M059J (cell line): ENCODE measurements around the genes H3C2, H2AC4, H3C3 and H4C3.

DNA sequence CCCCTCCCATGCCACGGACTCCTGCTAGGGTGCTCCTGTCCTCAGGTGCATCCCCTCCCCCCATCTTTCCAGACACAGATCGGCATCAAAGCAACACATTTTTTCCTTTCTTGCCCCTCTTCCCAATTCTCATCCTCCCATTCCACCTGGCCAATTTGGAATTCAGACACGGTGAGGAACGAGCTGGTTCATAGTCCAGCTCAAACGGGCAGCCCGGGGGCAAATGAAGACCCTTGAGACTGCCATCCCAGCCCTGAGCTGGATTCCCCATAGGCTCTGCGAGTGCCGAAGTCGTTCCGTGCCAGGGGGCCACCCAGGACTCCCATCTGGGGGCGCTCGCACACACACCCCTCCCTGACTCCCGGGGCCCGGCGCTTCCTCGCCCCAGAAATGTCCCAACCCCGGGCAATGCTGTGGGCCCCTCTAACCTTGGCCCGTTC is 25.6 kb downstream of the RIPOR2 start:
- RAMPAGE, long total RNA, result no peak

GRCh38 chr6:24937726-24938146 is 2.0 kb upstream of the RIPOR2 start:
- RAMPAGE, long total RNA, result no peak

DNA sequence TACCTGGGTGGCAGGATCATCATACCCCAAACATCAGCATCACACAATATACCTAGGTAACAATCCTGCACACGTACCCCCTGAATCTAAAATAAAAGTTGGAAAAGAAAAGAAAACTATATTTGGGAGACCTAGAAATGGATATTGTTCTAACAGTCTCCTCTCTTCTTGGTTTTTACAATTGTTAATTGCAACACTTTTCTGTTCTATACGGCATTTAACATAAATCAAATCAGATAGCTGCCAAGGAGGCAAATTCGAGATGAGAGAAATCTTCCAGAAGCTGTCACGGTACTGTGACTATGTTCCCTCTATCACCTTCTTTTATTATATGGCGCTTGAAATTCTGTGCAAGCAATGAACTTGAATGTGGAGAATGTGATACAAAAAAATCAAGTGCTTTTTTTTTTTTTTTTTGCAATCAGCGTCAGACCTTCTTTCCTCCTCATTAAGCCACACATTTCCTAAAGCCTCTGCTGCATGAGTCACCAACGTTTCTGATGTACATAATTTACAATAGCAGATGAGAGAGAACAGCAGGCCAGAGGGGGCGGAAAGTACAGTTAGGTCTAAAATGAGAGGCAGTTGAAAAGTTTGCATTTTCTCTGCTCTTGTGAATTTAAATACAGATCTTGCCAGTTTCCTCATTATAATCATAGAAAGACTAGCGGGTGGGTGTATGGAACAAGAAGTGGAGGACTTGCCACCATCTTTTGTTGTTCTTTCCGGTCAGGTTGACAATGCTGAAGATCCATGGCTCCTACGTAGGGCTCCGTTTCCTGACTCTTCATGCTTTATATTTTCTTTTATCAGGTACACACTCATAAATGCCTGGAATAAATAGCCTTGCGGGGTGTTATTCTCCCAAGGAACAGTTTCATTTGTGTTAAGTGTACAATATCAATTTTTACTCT is 114.6 kb upstream of the RIPOR2 start:
- RAMPAGE, long total RNA, result no peak

DNA sequence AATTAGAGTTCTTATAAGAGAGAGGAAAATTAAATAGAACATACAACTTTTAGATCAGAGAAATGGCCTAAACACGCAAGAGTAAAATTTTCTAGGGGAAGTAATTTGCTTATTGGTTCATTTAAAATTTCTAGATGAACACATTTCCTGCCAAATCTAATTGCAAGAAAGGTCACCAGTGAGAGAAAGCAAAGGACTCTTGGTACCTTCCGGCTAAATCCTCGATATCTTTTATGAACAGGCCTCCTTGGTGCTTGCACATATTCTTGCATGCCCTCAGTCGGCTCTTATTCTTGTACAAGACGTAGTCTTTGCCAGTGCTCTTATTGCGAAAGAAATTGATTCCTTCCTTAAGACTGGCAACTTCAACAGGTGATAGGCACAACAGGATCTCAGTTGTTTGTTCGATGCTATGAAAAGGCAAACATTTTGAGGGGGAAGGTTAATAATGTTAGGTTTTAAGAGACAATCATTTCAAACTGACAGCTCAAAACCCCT is 141.7 kb upstream of the CARMIL1 start:
- RAMPAGE, long total RNA, result no peak

DNA sequence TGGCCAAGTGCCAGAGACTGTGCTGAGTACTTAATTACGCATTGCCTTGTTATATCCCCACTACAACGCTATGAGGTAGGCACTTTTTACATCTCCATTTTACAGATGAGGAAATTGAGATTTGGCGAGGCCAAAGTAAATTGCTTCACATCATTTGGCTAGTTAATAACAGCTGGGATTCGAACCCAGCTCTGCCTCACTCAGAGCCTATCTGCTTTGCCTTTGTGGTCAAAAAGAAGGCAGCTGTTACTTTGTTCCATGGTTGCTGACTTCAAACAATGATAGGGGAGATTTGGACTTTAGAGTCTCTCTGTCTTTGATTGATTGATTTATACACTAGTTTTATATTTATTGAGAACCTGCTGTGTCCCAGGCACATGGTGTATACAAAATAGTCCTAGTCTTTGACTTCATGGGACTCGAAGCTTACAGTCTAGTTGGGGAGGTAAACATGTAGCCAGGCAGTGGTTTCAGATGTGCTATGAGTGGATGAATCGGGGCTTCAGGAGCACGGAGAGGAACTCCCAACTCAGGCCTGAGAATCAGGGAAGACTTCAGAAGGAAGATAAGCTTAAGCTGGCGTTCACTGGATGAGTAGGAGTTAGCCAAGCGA is 8.5 kb downstream of the CARMIL1 start:
- RAMPAGE, long total RNA, result no peak

- RAMPAGE, long total RNA, result no peak
Observed at GRCh38 chr6:25440043-25440410, 160.9 kb downstream of the CARMIL1 start.

DNA sequence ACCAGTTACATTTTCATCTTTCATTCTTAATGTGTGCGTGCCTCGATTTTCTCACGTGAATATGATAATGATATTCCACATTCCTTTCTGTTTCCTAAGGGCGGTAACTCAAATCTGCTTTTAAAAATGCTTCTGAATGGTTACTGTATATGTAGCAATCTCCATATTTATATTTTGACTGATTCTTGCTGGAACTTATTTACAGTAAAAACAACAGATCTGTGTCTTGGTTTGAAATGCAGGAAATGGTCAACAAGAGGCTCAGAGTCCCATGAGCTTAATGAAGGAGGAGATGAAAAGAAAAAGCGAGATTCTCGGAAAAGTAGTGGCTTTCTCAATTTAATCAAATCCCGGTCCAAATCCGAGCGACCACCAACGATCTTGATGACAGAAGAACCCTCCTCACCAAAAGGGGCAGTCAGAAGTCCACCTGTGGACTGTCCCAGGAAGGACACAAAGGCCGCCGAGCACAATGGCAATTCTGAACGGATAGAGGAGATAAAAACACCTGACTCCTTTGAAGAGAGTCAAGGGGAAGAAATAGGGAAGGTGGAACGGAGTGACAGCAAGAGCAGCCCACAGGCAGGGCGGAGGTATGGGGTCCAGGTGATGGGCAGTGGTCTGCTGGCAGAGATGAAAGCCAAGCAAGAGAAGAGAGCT is 51.8 kb upstream of the SCGN start:
- RAMPAGE, long total RNA, result no peak

- RAMPAGE, long total RNA, result no peak
Observed at GRCh38 chr6:25757977-25758345, 3.4 kb downstream of the SLC17A4 start.

GRCh38 chr6:25913699-25914116 is 16.8 kb downstream of the SLC17A2 start:
- RAMPAGE, long total RNA, result no peak

DNA sequence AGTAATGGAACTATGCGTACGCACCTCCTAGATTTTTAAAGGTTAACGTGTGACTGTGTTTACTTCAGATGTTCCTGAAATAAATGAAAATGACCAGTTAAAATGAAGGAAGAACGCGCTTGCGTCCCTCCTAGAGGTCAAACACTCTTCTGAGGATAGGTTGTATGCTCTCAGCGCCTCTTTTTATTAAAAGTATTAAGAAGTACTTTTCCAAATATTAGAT is 24.6 kb downstream of the H1-1 start:
- RAMPAGE, long total RNA, result no peak

- RAMPAGE, long total RNA, result start-site peak on the minus strand at chr6:26032096-26032103, 2,174 and 404 reads in 2 replicates
Observed at GRCh38 chr6:26031146-26032162, at the start of gene H3C2. H3C2 (minus strand) TSS chr6:26032099.

DNA sequence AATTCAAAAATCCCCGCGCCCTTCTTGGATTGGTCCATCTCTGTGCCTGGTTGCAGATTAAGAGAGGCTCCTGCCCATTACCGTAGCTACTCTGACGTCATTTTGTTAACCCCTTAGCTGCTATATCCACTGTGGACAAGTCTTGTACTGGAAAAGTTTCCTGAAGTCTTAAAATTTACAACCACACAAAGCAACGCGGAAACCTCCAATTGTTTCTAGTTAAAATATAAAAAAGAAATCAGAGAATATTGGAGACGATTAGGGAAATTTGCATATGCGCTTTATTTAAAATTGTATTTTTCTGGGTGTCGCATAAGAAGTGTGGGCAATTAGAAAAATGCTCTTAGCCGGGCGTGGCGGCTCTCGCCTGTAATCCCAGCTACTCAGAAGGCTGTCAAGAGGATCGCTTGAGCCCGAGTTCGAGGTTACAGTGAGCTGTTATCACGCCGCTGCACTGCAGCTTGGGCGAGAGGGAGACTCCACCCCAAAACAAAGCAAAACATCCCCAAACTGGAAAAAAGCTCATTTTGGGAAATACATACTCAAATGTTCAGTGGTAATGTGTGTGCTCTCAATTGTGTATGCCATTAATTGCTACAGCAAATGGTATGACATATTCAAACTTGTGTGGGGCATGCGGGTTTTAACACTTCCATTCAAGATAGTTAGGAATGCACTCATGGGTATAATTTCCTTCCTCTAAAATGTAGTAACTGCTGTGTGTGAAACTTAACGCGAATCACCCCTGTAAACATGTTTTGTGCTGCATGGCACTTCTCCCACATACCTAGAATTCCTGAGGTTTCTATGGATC is 471 bp upstream of the H3C2 start:
- RAMPAGE, long total RNA, result no peak

DNA sequence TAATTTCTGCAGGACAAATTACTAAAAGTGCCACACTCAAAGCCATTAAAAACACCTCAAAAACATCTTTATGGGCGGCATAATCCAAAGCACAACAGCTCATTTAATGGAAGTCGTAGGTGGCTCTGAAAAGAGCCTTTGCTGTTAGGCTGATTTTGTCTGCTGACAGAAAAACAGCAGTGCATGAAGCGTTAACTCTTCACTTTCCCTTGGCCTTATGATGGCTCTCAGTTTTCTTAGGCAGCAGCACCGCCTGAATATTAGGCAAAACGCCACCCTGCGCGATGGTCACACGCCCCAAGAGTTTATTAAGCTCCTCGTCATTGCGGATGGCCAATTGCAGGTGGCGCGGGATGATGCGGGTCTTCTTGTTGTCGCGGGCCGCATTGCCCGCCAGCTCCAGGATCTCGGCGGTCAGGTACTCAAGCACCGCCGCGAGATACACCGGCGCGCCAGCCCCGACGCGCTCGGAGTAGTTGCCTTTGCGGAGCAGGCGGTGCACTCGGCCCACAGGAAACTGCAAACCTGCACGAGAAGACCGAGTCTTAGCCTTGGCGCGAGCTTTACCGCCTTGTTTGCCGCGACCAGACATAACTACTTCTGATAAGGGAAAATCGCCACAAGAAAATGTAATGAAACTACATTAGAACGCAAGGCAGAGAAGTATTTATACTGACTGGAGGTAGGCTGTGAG is at the start of gene H2AC4:
TSS of gene H2AC4 (minus strand) at position 642 of the 694 bp plus-strand sequence.
- RAMPAGE, long total RNA, result no peak

DNA sequence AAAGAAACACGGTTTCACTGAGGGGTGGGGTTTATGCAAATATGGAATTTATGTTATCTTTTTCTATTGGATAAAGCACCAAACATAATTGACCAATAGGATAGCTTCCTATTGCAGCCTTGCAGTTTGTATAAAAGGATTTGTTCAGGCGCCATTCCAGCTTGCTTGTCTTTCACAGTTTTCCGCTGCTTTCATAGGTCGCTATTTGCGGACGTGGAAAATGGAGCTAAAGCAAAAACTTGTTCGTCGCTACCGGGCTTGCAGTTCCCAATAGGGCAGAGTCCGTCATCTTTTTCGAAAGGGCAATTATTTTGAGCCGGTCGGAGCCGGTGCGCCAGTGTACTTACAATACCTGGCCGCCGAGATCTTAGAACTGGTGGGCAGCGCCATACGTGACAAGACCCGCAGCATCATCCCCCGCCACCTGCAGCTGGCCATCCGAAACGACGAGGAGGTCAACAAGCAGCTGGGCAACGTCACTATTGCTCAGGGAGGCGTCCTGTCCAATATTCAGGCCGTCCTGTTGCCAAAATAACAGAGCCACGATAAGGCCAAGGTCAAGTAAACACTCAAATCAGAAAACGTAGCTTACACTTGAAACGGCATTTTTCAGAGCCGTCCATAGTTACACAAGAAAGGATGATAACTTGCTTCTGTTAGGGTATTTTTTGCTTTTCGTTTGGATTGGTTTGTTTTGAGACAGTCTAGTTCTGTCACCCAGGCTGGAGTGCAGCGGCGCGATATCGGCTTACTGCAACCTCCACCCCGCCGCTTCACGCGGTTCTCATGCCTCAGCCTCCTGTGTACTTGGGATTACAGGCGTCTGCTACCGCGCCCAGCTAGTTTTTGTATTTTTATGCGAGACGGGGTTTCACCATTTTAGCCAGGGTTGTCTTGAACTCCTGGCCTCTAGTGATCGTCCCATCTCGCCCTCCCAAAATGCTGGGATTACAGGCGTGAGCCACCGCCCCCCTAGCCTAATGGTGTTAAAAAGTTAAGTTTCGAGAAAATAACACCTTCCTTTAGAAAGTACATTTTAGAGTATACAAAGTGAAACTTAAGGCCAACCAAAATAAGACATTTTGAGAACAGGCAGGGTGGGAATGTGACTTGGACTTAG is 640 bp upstream of the H2BC3 start:
- RAMPAGE, long total RNA, result no peak

DNA sequence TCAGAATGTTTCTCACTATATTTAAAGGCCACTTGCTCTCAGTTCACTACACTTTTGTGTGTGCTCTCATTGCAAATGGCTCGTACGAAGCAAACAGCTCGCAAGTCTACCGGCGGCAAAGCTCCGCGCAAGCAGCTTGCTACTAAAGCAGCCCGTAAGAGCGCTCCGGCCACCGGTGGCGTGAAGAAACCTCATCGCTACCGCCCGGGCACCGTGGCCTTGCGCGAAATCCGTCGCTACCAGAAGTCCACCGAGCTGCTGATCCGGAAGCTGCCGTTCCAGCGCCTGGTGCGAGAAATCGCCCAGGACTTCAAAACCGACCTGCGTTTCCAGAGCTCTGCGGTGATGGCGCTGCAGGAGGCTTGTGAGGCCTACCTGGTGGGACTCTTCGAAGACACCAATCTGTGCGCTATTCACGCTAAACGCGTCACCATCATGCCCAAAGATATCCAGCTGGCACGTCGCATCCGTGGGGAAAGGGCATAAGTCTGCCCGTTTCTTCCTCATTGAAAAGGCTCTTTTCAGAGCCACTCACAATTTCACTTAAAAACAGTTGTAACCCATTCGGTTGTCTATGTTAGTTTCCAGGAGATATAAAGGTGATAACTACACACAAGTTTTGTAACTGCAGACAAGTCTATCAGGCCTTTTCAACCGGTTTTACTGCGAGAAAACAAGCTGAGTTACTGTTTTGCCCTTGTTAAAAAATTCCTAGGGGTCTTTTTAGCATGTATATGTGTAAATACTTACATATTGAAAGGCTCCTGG is at the start of gene H3C3:
TSS of gene H3C3 (plus strand) at position 49 of the 768 bp plus-strand sequence.
- RAMPAGE, long total RNA, result no peak

DNA sequence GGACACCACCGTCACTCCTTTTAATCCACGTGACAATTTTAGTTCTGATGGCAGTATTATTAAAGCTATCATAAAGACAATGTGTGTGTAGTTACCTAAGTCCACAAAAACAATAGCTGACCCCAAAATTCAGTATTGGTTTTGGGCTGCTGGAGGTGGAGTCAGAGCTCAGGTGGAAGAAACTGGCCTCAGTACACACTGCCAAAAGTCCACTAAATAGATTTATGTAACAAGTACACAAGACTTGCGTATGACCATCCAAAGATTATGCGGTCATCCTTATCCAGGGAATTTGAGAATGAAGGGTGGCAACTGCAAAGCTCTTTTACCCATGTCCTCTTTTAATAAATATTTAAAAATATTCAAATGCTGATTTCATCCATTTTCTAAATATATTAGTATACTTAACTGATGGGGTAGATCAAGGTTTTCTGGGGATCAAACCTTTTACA is 946 bp downstream of the H3C3 start:
- RAMPAGE, long total RNA, result no peak

DNA sequence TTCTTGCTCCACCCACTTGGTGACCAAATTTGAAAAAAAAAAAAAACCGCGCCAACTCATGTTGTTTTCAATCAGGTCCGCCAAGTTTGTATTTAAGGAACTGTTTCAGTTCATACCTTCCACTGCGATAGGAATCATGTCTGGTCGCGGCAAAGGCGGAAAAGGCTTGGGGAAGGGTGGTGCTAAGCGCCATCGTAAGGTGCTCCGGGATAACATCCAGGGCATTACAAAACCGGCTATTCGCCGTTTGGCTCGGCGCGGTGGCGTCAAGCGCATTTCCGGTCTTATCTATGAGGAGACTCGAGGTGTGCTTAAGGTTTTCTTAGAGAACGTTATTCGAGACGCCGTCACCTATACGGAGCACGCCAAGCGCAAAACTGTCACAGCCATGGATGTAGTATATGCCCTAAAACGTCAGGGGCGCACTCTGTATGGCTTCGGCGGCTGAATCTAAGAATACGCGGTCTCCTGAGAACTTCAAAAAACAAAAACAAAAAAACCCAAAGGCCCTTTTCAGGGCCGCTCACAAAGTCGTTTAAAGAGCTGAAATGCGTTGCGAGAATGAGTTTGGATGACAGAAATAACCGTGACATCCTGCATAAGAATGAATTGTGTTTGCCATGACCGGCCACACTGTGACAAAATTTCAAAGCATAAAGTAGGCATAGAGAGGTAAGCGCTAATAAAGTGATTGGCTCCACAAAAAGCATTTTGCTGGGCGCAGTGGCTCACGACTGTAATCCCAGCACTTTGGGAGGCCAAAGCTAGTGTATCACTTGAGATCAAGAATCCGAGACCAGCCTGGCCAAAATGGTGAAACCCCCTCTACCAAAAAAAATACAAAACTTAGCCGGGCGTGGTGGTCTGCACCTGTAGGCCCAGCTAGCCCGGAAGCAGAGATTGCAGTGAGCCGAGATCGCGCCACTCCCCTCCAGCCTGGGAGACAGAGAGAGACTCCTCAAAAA is at the start of gene H4C3:
TSS of gene H4C3 (plus strand) at position 122 of the 965 bp plus-strand sequence.
- RAMPAGE, long total RNA, result no peak

DNA sequence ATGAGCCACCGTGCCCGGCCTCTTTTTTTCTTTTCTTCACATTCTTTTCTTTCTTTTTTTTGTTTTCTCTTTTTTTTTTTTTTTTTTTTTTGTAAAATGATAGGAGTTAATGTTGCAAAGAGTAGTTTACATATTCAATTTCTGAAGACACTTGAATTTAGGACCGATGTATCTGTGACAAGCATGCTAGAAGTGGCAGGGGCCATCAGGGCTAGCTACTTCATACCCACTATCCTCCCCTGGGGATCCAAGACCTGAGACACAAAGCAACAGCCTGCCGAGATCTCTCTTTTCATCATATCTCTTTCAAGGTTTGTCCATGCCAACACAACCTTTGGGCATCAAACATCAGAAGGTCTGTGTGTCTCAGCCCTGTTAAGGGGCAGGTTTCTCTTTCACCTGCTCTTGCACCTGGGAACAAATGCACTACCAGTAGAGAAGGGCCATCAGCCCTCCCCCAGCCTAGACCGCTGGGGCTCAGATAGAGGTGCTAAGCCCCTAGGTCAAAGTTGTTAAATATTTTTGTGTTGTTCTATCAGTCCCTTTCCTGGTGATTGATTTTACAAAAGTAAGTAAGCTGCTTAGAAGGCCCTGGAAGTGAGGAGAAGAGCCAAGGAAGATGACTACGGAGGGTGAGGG is 9.2 kb downstream of the H2BC5 start:
- RAMPAGE, long total RNA, result no peak

- RAMPAGE, long total RNA, result no peak
Observed at GRCh38 chr6:26220207-26220566, 3.5 kb downstream of the H2AC8 start.

GRCh38 chr6:26233593-26234478 is 951 bp downstream of the H1-3 start:
- RAMPAGE, long total RNA, result no peak